Measurements from ENCODE around the gene FAM205C.

GRCh38 chr9:34381267-34381969 lies 4.7 kb upstream of the MYORG start:
- PRO-cap, 3 experiments, result no peak in any of the 3 experiments
- RRBS, result 35% methylated on average over 8 of the region's 26 CpGs

GRCh38 chr9:34400556-34401202 lies 3.1 kb upstream of the C9orf24 start:
- PRO-cap, 3 experiments, result no peak in any of the 3 experiments
- RRBS, result 59% methylated on average over 5 of the region's 37 CpGs

- PRO-cap, 3 experiments, result no peak in any of the 3 experiments
- RRBS, result no CpG with 5 or more reads among the region's 5 CpGs
These were observed 7.1 kb downstream of the FAM219A start for GRCh38 chr9:34451065-34451851.

- PRO-cap, 3 experiments, result no peak in any of the 3 experiments
- RRBS, result 5% methylated on average over 12 of the region's 25 CpGs
These were observed 3.5 kb upstream of the CNTFR start for GRCh38 chr9:34592966-34593385.

DNA sequence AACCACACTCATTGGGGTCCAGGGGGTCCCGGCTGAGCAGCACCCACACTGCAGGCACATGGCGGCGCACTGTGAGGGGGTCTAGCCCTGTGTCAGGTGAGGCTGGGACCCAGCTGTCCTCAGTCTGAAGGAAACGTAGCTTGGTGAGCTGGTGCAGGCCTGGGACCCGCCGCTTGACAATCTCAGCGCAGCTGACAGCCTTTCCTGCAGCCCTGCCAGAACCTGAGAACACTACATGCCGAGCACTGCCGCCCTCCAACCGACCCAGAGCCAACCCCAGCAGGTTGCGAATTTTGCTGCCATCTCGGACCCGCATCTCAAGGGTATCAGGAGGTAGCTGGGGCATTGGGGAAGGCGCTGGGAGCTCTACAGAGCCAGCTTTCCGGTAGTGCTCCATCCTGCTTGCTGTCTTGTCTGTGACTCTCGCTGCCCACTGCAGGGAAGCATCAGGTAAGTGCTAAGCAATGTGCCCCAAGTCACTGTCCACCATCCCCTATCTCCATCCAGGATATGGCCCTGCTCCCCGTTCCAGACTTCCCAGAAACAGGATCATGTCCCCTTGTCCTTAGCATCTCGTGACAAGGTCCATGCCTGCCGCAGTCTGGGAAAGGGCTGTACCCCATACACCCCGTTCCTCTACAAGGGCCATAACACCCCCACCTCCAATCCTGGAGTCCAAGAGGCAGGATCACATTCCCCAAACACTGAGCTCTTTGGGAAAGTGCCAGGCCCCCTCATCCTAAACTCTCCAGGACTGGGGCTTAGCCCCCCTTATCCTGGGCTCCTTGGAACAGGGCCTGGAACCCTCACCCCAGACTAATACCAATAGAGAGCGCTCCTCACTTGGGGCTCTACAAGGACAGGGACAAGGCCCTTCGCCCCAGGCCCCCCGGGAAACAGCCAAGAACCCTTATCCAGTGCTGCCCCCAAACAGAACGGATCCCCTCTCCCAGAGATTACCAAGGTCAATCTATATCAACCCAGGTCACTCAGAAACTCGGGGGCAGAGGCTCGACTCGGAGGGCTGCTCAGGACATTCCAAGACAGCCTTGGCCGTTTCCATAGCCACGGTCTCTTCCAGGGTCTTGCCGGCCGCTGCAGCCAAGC lies 644 bp downstream of the RPP25L start:
- PRO-cap, 3 experiments, result peak in 1 of 3 experiments; most common plus-strand start position 842 of the sequence (in 1)
- RRBS, result 0% methylated on average over 2 of the region's 31 CpGs

- PRO-cap, 3 experiments, result peak in 1 of 3 experiments; most common plus-strand start chr9:34645067 (in 1); most common minus-strand start chr9:34644824 (in 1)
- RRBS, result no CpG with 5 or more reads among the region's 1 CpG
These were observed 1.7 kb upstream of the GALT start for GRCh38 chr9:34644691-34645205.

DNA sequence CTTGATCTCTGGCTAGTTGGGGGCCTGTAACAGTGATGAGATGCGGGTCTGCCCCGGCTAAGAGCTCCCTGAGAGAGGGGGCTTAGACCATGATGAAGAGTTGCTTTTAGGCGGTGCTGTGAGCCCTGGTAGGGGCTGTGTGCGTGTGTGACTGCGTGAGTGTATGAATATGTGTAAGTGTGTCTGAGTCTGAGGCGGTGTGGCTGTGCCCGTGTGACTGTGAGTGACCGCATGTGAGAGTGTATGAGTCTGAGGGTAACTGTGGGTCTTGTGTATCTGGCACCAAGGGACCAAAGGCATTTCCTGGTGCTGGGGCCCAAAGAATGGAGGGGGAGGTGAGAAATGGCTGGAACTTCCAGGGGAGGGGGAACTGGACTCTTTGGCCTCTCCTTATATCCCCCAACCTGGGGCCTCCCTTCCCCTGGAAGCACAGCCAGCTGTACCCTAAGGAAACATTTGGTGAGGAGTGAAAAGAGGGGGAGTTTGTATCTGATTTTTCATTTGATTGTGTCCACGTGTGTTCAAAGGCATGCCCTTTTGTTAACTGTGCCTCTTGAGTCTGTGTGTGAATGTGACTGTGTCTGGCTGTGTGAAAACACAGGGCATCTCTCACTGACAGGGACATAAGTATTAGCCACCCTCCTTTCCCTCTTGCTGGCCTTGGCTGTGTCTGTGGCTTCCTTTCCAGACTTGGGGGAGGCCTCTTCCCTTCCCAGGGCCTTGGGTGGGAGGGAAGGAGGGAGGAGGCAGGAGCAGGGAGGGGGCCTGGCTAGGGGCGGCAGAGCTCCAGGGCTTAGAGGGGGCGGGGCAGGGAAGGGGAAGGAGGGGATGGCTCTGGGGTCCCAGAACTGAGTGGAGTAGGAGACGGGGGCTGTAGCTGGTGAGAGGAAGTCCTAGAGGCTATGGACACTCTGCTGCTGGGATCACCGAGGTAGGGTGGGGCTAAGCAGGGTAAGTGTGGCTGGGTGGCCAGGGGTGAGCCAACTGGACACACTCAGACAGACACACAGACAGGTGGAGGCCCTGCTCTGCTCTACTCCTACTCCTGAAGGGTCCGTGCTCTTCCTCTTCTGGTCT lies 1.4 kb downstream of the IL11RA start:
- PRO-cap, 3 experiments, result no peak in any of the 3 experiments
- RRBS, result no CpG with 5 or more reads among the region's 14 CpGs

DNA sequence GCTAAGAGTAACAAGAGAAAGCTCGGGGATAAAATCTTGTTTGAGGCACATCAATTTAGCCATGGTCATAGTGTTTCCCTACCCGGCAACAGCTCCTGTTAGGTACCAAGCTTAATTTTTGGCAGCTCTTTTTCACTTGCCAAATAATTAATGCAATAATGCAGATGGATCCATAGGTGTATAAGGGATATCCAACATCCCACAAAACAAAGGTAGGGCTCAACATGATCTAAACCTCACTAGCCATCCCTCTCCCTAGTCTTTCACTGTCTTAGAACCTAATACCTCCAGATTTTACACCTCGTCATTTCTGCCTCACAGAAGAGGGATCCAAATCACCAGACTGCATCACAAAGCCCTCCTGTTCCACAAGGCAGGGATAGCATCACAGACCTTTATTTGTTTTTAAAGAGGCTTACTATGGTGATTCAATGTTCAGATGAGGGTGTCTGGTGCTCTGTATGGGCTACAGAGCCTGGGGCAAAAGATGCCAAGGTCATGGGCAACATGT lies at the start of gene FAM205C:
Gene FAM205C, minus strand, starts transcription at position 268 of the 511 bp plus-strand sequence.
- PRO-cap, 3 experiments, result no peak in any of the 3 experiments
- RRBS, result no CpG with 5 or more reads among the region's 3 CpGs

DNA sequence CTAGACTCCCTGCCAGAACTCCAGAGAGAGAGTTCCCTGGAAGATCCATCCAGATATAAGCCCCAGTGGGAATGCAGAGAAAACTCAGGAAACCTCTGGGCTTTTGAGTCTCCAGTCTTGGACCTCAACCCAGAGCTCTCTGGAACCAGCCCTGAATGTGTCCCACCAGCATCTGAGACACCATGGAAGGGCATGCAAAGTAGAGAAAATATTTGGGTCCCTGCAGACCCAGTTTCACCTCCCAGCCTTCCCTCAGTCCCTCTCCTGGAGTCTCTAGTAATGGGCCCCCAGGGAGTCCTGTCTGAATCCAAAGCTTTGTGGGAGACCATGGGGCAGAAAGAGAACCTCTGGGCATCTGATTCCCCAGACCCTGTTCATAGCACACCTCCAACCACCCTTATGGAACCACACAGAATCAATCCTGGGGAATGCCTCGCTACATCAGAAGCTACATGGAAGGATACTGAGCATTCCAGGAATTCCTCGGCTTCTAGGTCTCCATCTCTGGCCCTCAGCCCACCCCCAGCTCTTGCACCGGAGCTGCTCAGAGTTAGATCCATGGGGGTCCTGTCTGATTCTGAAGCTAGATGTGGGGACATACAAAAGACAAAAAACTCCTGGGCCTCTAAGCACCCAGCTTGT lies 1.9 kb downstream of the C9orf131 start:
- PRO-cap, 3 experiments, result no peak in any of the 3 experiments
- RRBS, result no CpG with 5 or more reads among the region's 3 CpGs

GRCh38 chr9:35055175-35055778 lies 13.2 kb downstream of the C9orf131 start:
- PRO-cap, 3 experiments, result no peak in any of the 3 experiments
- RRBS, result no CpG with 5 or more reads among the region's 11 CpGs

DNA sequence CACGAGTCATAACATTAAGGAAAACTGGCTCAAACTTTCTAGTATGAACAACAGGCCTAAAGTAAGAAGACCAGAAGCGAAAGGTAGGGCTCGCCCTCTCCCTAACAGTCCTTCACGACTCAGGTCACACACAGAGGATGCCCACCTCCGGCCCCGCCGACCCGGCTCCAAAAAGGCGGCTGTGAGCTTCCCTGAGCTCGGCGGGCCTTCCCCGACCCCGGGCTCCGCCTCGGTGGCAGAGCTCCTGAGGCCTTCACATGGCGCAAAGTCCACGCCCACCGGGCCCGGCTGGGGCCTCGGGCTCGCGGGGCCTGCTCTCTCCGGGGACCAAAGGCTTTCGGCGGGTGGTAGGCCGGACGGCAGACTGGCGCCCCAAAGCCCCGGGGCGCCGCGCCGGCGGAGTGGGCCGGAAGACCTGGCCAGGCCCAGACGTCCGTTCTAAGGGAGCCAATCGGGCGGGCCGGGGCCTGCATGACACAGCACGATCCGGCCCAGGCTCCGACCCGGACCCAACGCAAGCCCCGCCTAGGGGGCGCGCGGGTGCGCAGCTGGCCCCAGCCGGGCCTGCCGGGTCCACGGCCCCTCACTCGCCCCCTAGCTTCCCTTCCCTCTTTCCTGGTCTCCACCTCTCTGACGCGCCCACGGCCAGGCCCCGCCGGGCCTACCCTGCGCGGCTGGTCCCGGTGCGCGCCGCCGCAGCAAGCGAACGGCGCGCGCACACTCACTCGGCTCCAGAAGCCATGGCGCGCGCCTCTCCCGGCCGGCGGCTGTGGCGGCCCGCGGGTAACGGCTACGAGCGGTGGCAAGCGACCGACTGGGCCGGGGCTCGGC lies 598 bp downstream of the VCP start:
- PRO-cap, 3 experiments, result peak in 3 of 3 experiments; most common plus-strand start position 528 of the sequence (in 3); most common minus-strand start position 392 of the sequence (in 3)
- RRBS, result 3% methylated on average over 65 of the region's 88 CpGs

- PRO-cap, 3 experiments, result no peak in any of the 3 experiments
- RRBS, result no CpG with 5 or more reads among the region's 9 CpGs
These were observed 636 bp downstream of the UNC13B start for GRCh38 chr9:35162424-35162865.

DNA sequence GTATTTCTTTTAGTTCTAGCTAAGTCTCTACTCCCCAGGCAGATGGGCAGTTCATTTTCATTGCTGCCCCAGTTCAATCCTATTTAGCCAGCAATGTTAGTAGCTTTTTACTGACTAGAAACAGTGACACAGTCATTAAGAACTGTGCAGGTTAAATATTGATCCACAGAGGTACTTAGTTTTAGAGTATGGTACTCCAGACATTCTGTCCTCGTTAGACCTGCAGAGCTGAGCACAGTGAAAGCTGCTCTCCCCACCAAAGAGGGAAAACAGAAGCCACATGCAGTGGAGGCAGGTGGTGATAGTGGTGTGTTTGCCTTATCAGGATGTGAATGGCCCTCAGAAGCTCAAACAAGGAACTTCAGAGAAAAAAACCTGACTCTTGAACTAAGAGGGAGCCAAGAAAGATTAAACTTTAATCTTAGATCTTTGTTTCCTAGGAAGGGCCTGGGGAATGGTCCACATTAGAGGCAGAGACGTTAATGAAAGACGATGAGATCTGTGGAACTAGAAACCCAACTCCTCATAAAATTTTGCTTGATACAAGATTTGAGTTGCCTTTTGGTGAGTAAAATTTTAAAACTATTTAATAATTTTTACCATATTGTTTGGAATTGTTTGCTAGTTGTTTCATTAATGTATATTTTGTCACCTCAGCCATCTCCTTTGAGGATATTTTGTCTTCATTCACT lies 75.6 kb downstream of the UNC13B start:
- PRO-cap, 3 experiments, result no peak in any of the 3 experiments
- RRBS, result no CpG with 5 or more reads among the region's 3 CpGs

DNA sequence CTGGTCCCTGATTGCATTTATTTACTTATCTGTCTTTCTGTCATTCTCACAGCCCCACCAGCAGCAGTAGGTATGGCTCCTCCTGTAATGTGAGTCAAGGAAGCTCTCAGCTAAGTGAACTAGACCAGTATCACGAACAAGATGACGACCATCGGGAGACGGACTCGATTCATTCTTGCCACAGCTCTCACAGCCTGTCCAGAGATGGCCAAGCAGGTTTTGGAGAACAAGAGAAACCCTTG lies 148.5 kb downstream of the UNC13B start:
- PRO-cap, 3 experiments, result no peak in any of the 3 experiments
- RRBS, result no CpG with 5 or more reads among the region's 5 CpGs

- PRO-cap, 3 experiments, result no peak in any of the 3 experiments
- RRBS, result no CpG with 5 or more reads among the region's 8 CpGs
These were observed 128.1 kb upstream of the RUSC2 start for GRCh38 chr9:35361562-35362366.

DNA sequence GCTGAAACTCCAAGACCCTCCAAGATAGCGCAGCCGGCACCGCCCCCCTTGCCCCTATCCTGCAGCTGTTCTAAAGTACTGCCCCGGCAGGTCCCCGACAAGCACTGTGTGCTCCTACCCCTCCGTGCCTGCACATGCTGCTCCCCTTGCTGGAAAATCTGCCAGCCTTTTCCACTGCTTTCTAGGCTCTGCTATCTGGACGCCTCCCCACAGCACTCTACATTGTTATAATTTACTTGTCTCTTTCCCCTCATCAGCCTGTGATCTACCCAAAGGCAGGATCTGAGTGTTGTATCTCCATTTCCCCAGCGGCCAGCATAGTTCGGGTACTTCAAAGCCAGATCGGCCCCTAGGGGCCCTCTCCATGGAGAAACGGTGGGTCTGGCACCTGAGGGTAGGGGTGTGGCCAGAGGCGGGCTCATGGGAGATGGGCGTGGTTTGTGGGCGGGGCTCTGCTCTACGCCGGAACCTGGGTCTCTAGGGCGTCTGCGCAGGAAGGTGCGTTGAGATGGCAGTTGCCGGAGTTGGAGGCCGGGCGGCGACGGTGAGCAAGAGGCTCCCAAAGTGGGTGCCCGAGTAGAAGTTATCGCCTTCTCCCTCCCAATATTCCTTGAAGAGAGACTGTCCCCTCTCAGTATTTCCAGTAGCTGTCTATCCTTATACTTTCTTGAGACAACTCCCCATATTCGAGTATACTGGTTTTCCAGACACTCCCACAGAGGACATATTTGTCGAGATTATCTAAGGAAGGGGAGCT lies 83.4 kb upstream of the RUSC2 start:
- PRO-cap, 3 experiments, result no peak in any of the 3 experiments
- RRBS, result 28% methylated on average over 6 of the region's 28 CpGs

- PRO-cap, 3 experiments, result no peak in any of the 3 experiments
- RRBS, result no CpG with 5 or more reads among the region's 2 CpGs
These were observed 30.2 kb downstream of the RUSC2 start for GRCh38 chr9:35519793-35520733.

DNA sequence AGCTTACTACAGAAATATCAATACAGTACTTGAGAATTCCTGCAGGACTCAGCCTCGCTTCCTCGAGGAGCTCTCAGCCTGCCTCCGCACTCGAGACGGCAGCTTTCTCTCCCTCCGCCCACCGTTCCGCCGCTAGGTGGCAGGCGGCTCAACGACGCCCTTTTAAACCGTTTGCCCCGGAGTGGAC lies 1.3 kb upstream of the TESK1 start:
- PRO-cap, 3 experiments, result peak in 3 of 3 experiments; most common minus-strand start position 131 of the sequence (in 2)
- RRBS, result no CpG with 5 or more reads among the region's 14 CpGs

- PRO-cap, 3 experiments, result peak in 3 of 3 experiments; most common plus-strand start chr9:35657880 (in 1); most common minus-strand start chr9:35657800 (in 3)
- RRBS, result no CpG with 5 or more reads among the region's 34 CpGs
These were observed 426 bp upstream of the CCDC107 start for GRCh38 chr9:35657641-35658090.

GRCh38 chr9:35686624-35687891 lies 2.7 kb downstream of the TPM2 start:
- PRO-cap, 3 experiments, result no peak in any of the 3 experiments
- RRBS, result no CpG with 5 or more reads among the region's 12 CpGs